NCI-H460 (cell line): ENCODE measurements around the gene PGGT1B.

GRCh38 chr5:113047633-113048395 lies 71.2 kb downstream of the DCP2 start:
RAMPAGE:
- cytosol, long total RNA: no peak
- long total RNA: no peak
- nucleus, long total RNA: no peak

DNA sequence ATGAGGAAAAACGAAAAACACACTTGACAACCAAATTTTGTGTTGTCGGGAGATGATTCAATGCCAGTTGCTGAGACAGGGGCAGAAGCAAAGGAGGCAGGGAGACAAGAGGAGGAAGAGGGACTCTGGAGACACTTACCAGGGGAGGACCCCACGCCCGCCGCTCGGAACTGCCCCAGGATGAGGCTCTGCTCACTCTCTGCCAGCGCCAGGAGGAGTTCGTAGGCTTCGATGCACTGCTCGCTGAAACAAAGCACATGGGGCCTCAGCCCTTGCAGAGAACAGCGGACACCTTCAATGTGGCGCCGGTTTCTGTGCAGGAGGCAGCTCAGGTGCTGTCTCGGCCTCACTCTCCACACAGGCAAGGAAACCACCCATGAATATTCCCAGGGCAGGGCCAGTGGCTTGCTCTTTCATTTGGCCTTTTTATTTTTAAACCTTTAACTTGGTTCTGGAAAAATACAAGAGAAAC lies 91.4 kb downstream of the DCP2 start:
RAMPAGE:
- cytosol, long total RNA: no peak
- long total RNA: no peak
- nucleus, long total RNA: no peak

DNA sequence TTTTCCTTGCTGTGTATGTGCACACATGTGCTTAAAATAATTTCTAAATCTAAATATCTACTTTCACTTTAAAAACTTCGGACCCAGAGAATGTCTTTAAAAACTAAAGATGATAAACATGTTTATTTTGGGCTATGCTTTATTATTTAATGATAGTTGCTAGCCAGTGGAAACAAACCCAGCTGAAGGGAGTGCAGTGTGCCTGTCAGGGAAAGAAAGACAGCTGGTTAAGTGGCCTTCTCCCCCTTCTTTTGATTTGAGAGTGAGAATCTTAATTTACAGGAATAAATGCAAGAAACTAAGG lies 111.4 kb downstream of the DCP2 start:
RAMPAGE:
- cytosol, long total RNA: no peak
- long total RNA: no peak
- nucleus, long total RNA: no peak

GRCh38 chr5:113103909-113104503 lies 127.4 kb downstream of the DCP2 start:
RAMPAGE:
- cytosol, long total RNA: no peak
- long total RNA: no peak
- nucleus, long total RNA: no peak

GRCh38 chr5:113105509-113106148 lies 129.0 kb downstream of the DCP2 start:
RAMPAGE:
- cytosol, long total RNA: no peak
- long total RNA: no peak
- nucleus, long total RNA: no peak

DNA sequence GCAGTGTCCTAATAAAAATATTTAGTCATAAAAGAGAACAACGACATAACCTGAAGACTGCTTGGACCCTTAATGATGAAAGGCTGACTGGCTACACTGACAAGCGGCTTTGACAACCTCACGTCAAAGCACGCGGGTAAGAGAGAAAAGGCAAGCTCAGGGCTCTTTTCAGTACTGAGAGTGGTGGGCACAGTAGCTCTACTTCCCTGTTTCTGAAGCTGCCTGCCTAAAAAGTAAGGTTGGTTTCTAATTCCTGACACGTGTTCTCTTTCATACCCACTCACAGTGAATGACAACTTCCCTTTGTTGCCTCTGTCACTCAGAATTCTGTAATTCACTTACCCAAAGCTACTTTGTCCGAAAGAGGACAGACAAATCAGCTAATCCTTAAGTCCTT lies 221.3 kb downstream of the TSSK1B start:
RAMPAGE:
- cytosol, long total RNA: no peak
- long total RNA: no peak
- nucleus, long total RNA: no peak

DNA sequence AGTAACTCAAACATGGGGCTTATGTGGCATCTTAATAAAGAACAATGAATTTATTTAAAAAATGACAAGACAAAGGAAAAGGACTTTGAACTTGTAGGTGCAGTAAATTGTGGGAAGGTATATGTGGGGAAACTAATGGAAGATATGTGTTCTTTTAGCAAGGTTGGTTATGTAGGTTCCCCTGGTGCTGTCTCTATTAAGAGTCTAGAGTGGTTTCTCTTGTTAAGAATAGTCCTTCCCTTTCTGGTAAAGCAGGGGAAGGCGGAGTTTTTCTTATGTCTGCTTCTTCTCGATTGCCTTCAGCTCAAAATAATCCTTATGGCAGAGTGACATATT lies 2.2 kb downstream of the YTHDC2 start:
RAMPAGE:
- cytosol, long total RNA: no peak
- long total RNA: no peak
- nucleus, long total RNA: no peak

DNA sequence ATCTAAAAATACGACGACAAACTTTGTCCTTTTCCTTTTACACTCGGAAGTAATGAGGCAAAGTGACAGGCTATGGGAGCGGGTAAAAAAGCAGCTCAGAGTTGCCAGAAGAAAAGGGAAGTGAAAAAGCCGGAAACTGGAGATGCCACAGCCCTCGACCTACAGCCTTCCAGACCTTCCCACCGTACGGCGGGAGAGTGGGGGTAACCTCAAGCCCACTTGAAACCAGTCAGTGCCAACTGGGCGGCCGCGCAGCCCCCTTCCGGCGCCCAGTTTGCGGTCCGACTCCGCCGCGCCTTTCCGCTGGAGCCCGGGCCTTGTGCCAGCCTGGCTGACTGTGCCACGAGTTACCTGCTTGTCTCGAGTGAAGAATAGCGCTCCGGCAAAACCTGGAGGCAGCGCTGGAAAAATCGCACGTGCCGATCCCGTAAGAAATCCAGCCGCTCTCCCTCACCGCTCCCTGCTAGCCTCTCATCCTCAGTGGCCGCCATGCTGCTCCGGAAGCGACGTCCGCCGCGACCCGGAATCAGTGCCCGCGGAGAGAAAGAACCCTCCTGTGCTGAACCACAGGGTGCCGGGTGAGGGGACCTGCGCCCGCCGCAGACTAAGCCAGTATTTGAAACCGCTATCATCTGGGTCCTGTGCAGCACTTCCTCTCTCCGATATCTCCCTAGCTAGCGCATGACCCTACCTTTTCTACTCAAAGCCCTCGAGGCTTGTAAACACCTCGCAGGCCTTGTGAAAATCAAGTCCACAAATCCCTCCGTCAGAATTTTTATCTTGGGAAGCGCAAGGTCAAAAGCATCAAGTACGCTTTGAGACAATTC lies at the start of gene PGGT1B:
PGGT1B (minus strand) TSS at position 517 of the 827 bp plus-strand sequence.
RAMPAGE:
- cytosol, long total RNA: start-site peak on the minus strand centred at position 493 of the sequence, 22 bp wide, 447 and 467 reads in 2 replicates; start-site peak on the plus strand centred at position 565 of the sequence, 95 bp wide, 6 and 5 reads in 2 replicates
- long total RNA: start-site peak on the minus strand centred at position 510 of the sequence, 26 bp wide, 283 and 588 reads in 2 replicates
- nucleus, long total RNA: start-site peak on the minus strand centred at position 507 of the sequence, 32 bp wide, 784 and 521 reads in 2 replicates

GRCh38 chr5:115455224-115455617 lies 89.4 kb downstream of the FEM1C start:
RAMPAGE:
- cytosol, long total RNA: no peak
- long total RNA: no peak
- nucleus, long total RNA: no peak

DNA sequence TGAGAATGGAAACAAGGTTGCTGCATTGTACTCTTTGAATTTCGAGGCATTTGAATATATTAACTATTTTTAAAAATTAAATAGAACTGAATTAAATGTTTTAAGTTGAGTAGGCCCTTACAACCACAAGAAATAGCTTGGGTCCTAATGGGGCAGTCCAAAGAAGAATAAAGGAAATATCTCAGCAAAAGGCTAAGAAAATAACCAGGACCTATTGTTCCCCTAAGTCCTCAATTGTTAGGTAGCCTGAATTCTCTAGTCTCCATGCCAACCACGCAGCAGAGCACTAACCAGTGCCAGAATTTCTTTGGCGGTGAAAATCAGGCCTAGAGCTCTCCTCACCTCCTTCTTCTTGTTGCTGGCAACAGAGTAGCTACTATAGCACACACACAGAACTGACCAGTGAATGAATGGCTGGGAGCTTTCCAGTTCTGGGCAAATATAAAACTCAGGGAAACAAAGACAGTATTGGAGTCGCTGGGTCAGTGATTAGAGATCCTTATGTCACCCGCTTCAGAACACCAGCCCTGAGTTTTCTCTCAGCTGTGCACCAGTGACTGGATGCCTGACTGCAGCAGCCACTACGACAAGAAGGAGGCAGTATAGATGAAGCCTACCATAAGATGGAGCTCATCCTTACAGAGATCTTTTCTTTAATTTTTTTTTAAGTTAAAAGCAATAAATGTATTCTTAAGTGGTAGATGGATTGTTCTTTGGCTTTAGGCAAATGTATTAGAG lies 26.8 kb upstream of the FEM1C start:
RAMPAGE:
- cytosol, long total RNA: no peak
- long total RNA: no peak
- nucleus, long total RNA: no peak

GRCh38 chr5:115602631-115602985 lies 329 bp upstream of the TICAM2 start:
RAMPAGE:
- cytosol, long total RNA: no peak
- long total RNA: no peak
- nucleus, long total RNA: no peak

DNA sequence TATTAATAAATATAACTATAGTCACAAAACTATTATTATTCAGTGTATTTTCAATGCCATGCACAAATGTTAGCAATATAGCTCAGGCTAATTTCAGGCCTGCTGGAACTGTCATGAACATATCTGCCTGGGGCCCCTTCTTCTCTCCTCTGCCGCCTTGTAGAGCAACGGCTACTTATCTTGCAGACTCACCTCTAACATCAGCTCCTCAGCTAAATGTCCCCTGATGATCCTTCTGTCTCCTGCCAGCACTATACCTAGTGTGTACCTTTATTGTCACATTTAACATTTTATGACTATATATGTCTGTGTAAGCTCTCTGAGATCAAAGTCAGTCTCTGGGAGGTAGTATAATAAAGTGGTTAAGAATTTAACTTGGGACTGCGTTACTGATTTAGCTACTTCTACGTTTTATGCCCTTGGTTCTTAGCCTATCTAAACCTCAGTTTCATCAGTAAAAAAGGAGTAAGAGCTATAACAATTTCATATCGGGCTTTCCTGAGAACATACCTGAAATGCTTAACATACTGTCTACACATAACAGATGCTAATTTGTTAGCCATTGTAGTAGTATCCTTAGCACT lies 2.2 kb downstream of the TMED7 start:
RAMPAGE:
- cytosol, long total RNA: no peak
- long total RNA: no peak
- nucleus, long total RNA: no peak

GRCh38 chr5:115656101-115656402 lies 30.2 kb upstream of the TMED7 start:
RAMPAGE:
- cytosol, long total RNA: no peak
- long total RNA: no peak
- nucleus, long total RNA: no peak

DNA sequence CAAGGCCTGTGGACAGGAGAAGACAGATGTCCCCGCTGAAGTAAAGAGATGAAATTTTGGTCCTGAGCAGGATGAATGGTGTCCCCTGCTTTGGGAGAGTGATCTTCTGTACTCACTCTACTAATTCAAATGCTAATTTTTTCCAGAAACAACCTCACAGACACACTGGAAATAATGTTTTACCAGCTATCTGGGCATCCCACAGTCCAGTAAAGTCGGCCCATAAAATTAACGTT lies 69.0 kb upstream of the TMED7 start:
RAMPAGE:
- cytosol, long total RNA: no peak
- long total RNA: no peak
- nucleus, long total RNA: no peak

DNA sequence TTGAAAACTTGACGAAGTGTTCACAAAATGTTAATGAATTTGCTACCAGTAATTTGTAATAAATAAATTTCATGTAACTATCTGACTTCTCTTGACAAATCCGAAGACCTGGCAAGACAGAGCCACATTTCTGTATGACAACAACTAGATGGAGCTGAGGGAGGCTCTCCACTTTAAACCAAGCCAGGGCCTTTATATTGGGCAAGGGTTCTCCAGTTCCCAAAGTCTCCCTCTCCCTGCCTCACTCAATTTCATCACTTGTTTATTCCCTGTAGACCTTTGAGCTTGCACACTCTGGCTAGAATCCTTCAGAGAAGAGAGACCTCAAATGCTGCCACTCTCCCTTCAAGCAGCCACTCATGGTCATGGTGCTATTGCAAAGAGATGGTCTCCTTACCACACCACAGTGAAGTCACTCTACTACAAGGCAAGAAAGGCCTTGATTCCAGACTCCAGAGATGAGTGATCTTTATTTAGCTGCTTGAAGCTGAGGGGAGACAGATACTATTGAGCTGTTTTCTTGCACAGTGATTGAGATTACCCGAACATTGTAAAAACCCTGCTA lies 81.4 kb downstream of the CDO1 start:
RAMPAGE:
- cytosol, long total RNA: no peak
- long total RNA: no peak
- nucleus, long total RNA: no peak

DNA sequence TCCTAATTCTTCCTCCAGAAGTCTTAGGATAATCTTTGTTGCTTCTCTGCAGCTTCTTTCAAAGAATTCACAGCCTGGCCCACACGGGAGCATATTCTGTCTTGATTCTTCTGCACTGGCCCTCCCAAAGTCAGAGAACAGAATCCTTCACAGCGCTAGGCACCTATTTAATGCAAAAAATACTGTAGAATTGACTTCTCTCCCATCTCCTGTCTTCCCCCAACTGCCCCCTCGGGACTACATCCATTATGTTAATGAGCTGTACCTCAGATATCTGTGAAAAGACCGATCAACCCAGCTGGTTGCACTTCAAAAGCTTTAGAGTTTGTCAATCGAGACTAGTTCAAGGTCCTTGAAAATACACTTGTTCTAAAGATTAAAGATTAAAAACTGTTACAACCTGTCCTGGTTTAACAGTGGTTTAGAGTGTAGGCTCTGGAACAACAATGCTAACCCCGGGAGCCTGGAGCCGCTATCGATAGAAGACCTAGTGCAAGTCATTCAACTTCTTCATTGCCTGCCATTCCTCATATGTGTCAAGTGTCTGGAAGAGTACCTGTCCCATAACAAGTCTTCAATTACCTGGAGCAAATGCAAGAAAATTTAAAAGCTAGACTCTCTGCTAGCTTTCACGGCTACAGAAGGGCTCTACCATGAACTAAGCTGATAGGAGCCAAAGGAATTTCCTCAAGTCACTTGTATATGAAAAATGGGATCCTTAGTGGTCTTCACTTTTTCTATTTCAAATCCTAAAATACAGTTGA lies 2.0 kb downstream of the CDO1 start:
RAMPAGE:
- cytosol, long total RNA: no peak
- long total RNA: no peak
- nucleus, long total RNA: no peak

DNA sequence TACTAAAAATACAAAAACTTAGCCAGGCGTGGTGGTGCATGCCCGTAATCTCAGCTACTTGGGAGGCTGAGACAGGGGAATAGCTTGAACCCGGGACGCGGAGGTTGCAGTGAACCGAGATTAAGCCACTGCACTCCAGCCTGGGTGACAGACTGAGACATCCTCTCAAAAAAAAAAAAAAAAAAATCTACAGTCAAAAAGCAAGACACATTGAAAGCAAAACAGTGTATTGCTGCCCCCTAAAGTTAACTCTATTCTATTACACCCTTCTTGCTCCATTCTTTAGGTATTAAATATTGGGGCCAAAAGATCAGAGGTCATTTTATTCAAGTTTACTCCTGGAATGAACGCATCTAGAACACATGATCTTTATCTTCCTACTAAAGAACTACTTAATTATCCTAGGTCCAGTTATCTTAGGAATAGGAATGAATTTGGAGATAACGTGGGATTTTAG lies 2.4 kb downstream of the ATG12 start:
RAMPAGE:
- cytosol, long total RNA: no peak
- long total RNA: no peak
- nucleus, long total RNA: no peak

DNA sequence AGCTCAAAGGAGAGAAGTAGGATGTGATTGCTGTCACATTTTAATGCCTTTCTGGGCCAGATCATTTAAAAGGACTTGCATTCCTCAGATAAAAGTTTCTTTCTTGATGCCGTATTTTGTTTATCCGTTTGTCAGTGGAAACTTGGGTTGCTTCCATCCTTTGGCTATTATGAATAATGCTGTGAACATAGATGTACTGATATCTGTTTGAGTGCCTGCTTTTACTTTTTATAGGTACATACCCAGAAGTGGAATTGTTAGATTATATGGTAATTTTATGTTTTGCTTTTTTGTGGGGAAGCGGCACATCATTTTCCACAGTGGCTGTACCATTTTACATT lies 9.3 kb downstream of the AP3S1 start:
RAMPAGE:
- cytosol, long total RNA: no peak
- long total RNA: no peak
- nucleus, long total RNA: no peak

RAMPAGE:
- cytosol, long total RNA: no peak
- long total RNA: no peak
- nucleus, long total RNA: no peak
These were observed 59.1 kb downstream of the COMMD10 start for GRCh38 chr5:116143823-116144465.

DNA sequence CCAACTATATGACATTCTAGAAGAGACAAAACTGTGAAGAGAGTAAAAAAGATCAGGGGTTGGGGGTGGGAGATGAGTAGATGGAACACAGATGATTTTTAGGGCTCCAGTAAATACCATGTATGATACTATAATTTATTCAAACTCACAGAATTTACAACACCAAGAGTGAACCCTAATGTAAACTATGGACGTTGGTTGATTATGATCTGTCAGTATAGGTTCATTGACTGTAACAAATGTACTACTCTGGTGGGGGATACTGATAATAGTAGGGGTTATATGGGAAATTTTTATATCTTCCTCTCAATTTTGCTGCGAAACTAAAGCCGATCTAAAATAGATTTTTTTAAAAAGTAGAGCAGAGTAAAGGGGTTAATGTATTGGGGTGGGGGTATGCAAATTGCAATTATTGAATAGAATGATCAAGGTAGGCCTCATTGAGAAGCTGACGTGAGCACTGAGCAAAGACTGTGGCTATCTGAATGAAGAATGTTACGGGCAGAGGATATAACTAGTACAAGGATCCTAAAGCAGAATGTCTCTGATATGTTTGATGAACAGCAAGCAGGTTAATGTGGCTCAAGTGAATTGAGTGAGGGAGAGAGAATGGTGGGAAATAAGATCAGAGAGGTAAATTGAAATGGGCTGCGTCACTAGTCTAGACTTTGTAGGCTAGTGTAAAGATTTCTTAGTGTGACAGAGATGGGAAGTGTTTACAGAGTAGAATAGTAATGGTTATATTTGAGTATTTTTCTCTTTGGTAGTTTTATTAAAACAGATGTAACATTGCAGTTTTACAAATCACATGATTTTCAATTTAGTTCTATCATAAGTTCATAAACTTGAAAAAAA lies 152.0 kb downstream of the COMMD10 start:
RAMPAGE:
- cytosol, long total RNA: no peak
- long total RNA: no peak
- nucleus, long total RNA: no peak